Renal cortical epithelial cell (primary cell): ENCODE measurements around the genes MIB2, SLC35E2B and GNB1.

DNA sequence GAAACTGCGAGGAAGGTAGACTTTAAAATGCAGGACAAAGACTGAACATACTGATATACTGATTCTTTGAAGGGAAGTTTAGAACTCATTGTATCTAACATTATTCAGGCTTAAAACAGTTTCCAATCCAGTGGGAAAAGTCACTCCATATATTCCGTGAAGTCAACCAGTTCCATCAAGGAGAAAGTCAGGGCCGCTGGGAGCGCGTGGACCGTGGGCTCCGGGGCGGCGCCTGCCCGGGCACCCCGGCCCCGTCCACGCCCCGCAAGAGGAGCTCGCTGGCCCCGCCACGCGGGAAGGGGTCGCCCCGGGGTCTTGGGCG lies 696 bp upstream of the ATAD3A start:
- RRBS: under 1% methylated on average over 10 of the region's 21 CpGs

GRCh38 chr1:1551575-1552337 lies 11.3 kb upstream of the TMEM240 start:
- RRBS: 88% methylated on average over 8 of the region's 34 CpGs

DNA sequence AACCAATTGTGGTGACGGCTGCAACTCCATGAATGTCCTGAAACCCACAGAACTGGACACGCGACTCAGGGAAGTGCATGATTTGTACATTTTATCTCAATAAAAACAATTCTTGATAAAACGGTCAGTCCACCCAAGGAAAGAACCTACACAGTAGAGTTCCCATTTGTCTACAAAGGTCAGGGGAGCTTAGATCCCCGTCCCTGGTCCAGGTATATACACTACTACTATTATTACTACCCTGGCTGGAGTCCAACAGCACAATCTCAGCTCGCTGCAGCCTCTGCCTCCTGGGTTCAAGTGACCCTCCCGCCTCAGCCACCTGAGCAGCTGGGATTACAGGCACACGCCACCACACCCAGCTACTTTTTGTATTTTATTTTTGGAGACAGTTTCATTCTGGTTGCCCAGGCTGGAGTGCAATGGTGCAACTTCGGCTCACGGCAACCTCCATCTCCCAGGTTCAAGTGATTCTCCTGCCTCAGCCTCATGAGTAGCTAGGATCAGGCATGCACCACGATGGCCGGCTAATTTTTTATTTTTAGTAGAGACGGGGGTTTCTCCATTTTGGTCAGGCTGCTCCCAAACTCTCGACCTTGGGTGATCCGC lies 15.2 kb downstream of the SSU72 start:
- RRBS: no CpG with 5 or more reads among the region's 15 CpGs

DNA sequence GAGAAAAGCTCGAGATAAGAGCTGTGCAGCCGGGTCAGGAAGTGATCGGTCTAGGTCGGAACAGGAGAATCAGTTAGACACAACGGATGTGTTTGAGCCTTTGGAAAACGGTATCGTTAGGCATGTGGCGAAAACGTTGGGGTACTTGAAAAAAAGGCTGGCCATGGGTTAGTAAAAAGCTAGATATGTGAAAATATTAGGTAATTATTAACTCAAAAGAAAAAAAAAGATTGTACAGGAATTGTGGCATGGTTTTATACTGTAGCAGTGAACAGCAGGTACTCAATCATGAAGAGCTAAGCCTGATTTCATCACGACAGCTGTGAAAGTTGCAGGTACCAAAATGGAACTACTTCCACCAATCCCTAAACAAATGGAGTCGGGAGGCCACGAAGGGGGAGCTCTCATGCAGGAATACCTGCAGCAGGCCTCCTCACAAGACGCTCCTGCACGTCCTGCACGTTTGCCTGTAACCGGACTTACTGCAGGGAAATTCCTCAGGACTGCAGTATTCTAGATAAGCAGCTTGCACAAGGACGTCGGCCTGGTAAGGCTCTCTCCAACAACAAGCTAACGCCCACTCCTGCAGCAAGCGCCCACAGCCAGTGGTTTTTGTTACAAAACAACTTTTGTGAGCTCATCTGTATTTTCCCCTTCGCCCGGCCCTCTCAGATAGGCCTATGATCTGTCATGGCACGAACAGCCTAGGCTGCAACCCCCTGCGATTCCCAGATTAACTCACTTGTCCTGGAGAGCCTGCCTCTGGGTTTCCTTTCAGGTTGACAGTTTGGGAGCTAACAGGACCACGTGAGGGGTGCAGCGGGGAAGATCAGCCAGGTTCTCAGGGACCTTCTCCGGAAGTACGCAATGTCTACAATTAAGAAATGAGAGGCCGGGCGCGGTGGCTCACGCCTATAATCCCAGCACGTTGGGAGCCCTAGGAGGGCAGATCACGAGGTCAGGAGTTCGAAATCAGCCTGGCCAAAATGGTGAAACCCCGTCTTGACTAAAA lies 1.1 kb upstream of the MIB2 start:
- RRBS: 0% methylated on average over 2 of the region's 36 CpGs

GRCh38 chr1:1615004-1615622 lies at the start of gene MIB2:
TSS of gene MIB2 (plus strand) at chr1:1615500.
- RRBS: 1% methylated on average over 28 of the region's 63 CpGs

DNA sequence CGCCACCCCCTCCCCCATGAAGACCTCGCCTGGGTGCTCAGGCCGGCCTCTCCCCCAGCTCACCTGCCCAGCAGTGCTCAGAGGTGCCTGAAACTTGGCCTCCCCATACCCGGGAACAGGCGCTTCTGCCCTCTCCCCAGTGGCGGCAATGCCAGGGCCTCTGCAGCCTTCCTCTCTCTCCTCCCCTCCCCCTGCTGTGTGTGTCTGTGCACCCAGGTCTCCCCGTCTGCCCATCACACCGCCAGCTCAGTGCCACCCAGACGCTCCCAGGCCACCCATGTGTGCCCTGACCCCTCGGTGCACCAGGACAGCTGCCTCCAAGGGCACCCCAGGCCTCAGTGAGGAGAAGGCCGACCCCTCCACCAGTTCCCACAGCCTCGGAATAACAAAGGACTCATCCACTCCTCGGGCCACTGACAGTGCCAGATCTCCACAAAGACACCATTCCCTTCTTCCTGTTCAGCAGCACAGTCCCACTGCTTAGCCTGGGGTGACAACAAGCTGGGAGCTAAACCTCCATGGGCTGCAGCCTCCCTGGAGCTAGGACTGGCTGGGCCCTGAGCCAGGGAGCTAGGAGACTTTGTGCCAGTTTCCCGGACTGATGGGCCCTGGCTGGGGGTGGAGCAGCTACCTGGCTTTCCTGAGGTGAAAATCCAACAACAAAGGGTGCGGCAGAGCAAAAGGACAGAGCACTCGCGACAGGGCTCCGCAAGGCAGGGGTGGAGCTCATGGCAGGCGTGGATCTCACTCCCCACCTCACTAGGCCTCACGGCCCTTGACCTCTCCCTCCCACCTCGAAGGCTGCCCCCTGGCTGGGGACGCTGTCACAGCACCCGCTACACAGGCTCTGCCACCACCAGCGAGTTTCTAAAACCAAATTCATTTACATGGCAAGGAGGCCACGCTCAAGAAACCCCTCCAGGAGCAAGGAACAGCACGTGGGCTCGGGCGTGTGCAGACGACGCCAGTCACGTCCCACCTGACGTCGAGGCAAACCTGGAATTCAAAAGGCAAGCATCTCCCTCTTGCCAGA lies 14.0 kb downstream of the SLC35E2B start:
- RRBS: 10% methylated on average over 2 of the region's 33 CpGs

GRCh38 chr1:1692307-1693337 lies at the start of gene SLC35E2B:
TSS of gene SLC35E2B (minus strand) at chr1:1692795.
- RRBS: 1% methylated on average over 6 of the region's 110 CpGs

DNA sequence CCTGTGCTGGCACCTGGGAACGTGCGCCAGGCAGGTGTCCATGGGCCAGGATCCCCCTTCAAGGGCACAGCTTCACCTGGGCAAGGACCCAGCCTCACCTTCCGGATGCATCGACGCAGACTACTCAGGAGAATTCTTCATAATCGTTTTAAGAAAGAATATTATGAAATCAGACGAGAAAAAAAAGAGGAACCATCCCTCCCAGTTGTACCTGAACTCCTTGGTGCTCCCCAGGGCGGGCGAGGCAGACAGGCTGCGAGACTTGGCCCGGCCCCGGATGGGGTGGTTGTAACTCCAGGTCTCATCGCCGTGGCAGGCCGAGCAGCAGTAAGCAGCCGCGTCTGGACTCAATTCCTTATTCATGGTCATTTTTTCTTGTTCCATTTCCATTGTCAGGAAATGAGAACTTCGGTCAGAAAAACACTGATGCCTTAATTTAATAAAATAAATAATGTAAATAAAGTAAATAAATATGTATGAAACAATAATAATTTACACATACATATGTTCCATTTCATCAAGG lies 13.2 kb downstream of the NADK start:
- RRBS: no CpG with 5 or more reads among the region's 18 CpGs

GRCh38 chr1:1779696-1780937 lies 1.8 kb upstream of the NADK start:
- RRBS: no CpG with 5 or more reads among the region's 20 CpGs

DNA sequence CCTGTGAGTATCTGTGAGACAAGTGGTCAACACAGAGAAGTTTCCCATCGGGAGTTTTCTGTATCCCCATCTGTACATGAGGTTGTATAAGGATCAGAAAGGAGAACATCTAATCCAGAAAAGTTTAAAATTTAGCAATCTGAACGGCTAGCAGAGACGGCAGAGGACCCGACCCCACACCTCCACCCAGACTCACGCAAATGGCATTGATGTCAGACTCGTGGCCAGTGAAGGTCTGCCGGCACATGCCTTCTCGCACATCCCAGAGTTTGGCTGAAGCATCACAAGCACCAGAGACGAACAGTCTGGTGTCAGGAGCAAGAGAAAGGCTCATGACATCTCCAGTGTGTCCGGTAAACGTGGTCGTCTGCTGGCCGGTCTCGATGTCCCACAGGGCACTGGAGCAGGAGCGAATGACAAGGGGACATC lies 11.9 kb upstream of the NADK start:
- RRBS: 92% methylated on average over 2 of the region's 15 CpGs

GRCh38 chr1:1872513-1872991 lies 18.3 kb downstream of the GNB1 start:
- RRBS: no CpG with 5 or more reads among the region's 8 CpGs

DNA sequence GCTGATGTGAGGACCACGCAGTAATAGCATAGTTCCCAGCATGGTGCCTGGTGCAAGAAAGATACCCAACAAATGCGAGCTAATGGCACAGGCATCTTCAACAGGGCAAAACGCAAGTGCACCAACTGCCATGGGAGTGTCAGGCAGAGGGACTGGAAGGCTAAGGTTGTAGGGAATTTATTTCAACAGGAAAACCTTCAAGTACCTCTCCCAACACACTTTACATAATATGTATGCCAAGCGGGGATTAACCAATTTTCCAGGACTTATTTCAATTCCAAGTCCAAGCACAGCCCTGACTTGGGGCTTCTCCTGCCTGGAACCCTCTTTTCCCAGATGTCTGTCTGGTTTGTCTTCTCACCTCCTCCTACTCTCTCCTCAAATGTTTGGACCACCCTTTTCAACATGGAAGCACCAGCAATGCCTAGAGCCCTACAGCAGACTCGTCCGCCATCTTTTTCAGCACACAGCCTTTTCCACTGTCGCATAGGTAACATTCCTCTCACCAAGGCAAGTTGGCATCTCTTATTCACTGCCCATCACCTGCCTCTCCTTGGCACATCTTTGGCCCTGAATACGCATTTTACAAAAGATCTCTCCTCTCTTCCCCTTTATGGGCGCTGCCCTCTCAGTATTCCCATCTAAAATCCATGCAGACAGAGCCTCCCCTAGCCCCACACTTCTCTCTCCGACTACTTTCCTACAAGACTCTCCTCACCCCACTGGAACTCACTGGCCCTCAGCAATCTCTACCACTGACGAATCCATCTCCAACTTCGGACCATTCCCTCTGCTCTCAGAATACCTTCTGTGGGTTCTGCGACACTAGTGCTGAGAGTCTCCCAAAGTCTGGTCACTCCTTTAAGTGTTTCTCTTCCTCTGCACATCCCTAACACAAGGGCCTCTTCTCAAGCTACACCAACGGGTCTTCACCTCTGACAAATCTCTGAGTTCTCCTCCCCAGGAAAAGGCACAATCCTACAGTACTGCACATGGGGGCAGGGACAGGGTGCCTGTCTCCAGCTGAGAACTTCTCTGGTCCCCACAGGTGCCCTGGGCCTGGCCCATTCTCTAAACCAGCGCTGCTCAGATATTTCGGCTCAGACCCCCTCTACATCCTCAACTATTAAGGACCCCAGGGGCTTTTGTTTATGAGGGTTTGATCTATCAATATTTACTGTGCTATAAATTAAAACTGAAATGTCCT lies 12.3 kb downstream of the GNB1 start:
- RRBS: no CpG with 5 or more reads among the region's 16 CpGs

GRCh38 chr1:1890678-1891148 lies at the start of gene GNB1:
TSS of gene GNB1 (minus strand) at chr1:1891087.
- RRBS: 3% methylated on average over 13 of the region's 89 CpGs

DNA sequence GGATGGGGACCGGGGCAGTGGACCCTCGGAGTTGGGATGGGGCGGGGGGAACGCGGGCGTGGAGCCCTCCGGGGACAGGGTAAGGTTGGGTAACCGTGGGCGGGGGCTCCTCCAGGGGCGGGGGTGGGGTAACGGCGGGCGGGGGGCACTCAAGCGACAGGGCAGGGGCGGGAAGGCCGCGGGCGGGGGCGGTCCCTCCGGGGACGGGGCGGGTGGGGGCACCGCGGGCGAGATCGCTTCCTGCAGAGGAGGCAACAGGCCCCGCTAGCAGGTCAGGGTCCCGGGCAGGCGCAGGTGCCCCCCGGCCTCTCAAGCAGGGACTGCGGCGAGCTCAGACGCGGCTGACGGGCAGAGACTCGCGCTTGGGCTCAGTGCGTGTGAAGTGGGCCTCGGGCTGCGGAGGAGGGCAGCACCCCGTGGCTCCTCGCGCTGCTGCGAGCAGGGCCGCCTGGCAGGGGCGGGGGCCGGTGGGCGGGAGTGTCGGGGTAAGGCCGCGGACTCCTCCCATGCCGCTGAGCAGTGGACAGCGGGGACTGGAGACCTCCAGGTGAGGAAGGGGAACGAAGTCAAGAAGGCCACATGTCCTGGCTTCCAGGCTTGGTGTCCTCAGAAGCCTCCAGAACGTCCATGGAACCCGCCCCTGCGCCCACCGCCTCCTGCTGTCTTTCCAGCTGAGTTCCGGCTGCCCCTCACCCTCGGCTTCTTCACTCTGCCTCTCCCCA lies 579 bp upstream of the GNB1 start:
- RRBS: 4% methylated on average over 17 of the region's 60 CpGs

GRCh38 chr1:1894163-1895294 lies 3.6 kb upstream of the GNB1 start:
- RRBS: no CpG with 5 or more reads among the region's 24 CpGs

DNA sequence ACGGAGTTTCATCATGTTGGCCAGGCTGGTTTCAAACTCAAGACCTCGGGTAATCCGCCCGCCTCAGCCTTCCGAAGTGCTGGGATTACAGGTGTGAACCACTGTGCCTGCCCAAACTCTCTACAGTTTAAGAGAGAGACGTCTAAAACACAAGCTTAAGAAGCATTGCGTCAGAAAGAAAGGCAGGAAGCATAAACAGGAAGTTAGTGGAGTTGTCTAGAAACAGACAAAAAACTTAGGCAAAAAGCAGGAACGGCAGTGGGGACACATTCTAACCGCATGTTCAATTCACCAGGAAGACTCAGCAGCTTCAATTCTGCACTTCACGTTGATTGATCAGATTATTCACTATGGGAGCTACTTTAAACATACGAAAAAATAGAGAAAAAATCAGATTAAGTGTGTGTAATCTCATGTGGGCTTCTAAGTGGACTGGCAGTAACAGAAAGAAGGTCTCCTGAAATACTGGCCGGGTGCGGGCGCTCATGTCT lies 7.4 kb downstream of the CFAP74 start:
- RRBS: no CpG with 5 or more reads among the region's 14 CpGs

DNA sequence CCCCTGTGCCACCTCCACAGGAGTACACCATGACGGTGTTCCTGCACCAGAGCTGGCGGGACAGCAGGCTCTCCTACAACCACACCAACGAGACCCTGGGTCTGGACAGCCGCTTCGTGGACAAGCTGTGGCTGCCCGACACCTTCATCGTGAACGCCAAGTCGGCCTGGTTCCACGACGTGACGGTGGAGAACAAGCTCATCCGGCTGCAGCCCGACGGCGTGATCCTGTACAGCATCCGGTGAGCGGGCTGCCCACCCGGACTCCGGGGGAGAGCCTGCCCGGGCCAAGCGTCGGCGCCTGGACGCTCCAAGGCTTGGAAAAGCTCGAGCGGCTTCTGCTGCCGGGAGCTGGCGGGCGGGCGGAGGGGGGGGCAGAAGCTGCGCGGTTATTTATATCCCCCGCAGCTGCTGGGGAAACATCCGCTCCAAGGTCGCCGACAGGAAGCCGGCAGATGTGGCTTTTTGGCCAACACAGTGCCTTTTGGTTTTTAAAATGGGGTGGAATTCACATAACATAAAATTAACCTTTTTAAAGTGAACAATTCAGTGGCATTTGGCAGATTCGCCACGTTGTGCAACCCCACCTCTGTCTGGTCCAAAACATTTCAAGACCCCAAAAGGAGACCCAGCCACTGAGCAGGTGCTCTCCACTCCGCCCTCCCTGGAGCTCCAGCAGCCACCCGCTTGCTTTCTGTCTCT lies 6.5 kb downstream of the GABRD start:
- RRBS: 4% methylated on average over 8 of the region's 42 CpGs

DNA sequence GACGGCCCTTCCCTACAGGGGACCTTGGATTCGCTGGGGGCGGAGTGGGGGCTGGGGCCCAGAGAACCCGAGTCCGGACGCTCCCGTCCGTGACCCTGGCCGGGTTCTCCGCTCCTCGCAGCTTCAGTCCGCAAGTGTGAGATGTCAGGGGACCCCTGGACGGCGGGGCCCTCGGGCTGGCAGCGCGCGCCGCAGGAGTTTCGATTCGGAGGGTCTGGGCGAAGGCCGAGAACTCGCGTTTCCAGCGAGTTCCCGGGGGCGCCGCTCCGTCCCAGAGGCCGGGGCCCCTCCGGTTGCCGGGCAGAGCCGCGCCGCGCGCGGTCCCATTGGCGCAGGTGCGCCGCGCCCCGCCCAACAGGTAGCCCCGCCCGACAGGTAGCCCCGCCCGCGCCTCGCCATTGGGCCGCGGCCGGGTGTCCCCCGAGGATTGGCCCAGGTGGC lies 316 bp upstream of the PRKCZ start:
- RRBS: under 1% methylated on average over 2 of the region's 54 CpGs

DNA sequence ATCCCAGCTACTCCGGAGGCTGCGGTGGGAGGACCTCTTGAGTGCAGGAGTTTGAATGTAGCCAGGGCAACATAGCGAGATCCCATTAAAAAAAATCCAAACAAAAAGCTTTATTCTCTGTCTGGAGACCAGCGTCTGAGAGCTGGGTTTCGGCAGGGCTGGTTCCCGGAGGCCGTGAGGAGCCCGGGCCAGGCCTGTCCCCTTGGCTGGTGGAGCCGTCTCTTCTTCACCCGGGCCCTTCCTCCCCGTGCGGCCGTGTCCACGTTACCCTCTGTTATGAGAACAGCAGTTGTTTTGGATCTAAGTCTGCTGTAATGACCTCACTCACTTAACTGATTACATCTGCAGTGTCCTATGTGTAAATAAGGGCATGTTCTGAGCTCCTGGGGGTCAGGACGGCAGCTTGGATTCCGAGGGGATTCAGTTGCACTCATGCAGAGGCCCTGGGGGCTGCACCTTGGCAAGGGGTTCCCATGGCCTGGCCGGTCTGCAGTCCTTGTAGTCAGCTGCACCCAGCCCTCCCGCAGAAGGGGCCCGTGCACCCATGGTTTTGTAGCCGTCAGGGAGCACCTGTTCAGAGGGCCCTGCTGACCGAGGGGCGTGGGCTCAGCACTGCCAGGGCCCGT lies 39.7 kb downstream of the PRKCZ start:
- RRBS: 89% methylated on average over 3 of the region's 23 CpGs

DNA sequence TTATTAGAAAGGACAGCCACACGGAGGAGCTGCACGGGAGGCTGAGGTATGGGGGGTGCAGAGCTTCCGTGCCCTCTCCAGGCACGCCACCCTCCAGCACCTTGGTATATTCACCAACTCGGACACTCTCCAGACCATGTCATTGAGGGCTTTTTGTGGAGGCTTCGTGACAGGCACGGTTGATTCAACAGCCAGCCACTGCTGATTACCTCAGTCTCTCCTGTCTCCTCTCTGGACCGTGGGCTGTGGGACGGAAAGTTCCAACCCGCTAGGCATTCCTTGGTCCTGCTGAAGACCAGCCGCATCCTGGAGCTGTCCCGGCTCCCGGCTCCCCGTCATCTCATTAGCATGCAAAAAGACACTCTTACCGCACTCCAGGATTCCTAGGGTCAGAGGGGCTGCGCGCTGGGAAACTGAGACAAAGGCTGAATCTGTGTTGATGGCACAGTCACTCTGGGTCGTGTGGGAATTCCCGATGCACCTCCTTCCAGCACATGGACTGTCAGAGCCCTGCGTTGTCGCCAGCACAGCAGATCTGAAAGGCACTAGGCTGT lies 65.6 kb downstream of the PRKCZ start:
- RRBS: 50% methylated on average over 2 of the region's 21 CpGs